HEK293 (cell line): ENCODE measurements around the genes ADISSP, CDC25B, AP5S1, CDS2 and SHLD1.

DNA sequence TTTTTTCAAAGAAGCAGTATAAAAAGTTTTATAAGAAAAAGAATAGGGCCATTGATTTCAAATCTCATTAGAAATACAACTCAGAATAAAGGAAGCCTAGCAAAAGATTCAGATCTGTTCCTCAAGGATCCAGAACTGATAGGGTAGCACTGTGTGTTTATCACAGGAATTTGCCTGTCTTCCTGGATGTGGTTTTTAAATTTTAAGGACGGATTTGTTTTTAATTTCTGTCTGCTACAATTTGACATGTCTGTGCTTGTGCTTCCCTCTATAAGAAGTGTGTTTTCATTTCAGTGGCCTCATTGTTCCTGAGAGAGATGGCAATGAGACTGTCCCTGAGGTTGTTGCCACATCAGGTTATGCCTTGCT, 74.6 kb downstream of the ATRN start:
- PRO-cap: no peak
- RRBS, 2 experiments: no CpG with 5 or more reads among the region's 1 CpG

DNA sequence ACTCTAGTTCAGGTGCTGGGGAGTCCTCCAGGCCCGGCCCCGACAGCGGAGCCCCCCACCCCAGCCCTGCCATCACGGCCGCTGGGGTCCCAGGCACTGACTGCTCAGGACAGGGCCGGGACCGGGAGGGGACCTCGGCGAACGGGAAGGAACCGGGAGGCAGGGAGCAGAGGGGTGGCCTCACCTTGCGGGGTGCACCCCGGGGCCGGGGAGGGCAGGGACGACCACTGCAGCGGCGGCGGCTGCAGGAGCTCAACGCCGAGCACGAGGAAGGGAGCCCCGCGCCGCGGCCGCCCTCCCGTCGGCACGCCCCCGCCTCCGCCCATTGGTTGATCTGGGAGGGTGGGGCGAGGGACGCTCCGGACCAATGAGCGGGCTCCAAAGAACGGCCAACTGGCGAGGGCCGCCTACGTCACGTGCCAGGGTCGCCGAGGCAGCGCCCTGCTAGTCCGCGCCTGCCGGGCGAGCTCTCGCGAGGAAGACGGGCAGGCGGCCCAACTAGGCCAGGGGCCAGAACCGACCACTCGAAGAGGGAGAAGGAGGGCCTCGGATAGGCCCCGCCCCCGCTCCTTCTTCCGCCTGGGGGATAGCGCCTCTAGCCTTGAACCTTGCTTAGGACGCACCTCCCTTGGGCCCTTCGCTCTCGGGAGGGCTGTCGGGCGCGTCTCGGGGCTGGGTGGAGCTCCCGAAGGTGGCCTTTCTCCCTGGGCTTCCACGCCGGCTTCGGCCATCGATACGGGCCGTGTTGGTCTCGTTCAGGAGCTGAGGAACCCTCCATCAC, at the start of gene ADISSP:
Gene ADISSP, minus strand, starts transcription at position 275 of the 781 bp plus-strand sequence.
- PRO-cap: bidirectional peak, plus-strand start at position 475 of the sequence, minus-strand start at position 257 of the sequence; bidirectional peak, plus-strand start at position 736 of the sequence, minus-strand start at position 722 of the sequence
- RRBS, 2 experiments: 2% methylated on average over 16 of the region's 73 CpGs

GRCh38 chr20:3777435-3778662, 3.4 kb downstream of the SPEF1 start:
- PRO-cap: no peak
- RRBS, 2 experiments: 19 to 91% methylated on average over 11 of the region's 86 CpGs

- PRO-cap: bidirectional peak, plus-strand start at chr20:3796310, minus-strand start at chr20:3796187
- RRBS, 2 experiments: 2% methylated on average over 21 to 29 of the region's 66 CpGs
Measured at GRCh38 chr20:3796012-3797171, at the start of gene CDC25B. Gene CDC25B (plus strand): TSS chr20:3796310.

DNA sequence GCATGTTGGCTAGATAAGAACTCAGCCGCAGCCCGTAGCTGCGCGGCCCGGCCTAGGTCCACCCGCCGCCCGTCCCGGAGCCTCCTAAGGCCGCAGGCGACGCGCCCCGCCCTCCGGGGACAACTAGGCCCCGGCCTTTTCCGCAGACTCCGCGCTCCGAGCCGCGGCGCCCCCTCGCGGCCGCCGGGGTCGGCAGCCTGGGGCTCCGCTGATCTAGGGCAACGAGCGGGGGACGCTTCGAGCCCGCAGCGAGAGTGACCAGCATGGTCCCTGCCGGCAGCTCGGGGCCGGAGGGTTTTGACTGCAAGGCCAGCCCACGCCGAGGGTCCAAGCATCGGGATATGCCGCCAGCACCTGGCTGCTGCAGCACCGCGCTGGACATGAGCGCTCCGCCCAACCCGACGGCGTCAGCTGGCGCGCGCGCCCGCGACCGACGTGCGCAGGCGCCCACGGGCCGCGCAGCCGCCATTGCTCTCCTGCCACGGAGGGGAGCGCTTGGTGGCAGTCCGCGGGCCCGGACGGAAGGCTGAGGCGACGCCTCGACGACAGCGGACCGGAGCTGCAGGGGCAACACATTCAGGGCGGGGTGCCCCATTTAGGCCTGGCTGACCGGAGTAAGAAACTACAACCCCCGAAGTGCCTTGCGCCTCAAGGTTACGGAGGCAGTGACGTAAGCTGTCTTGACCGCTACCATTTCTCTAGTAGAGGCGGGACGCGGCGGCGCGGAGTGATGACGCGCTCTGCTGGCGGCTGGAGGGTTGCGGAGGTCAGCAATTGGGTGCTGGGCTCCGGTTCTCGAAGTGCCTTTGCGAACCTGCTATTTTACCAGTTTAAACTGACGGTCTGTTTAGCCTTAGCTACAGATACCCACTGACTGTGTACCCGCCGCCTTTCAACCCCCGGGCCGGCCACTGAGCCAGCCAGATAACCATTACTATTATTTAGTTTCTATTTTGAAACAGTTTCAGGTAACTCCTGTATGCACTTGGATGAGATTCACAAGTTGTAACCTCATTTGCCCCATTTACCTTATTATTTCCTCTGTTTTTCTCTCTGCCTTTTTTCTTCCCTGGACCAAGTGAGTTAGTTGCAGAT, at the start of gene AP5S1:
Gene AP5S1, plus strand, starts transcription at position 459 of the 1,095 bp plus-strand sequence.
- PRO-cap: bidirectional peak, plus-strand start at position 189 of the sequence, minus-strand start at position 86 of the sequence; bidirectional peak, plus-strand start at position 468 of the sequence, minus-strand start at position 382 of the sequence; bidirectional peak, plus-strand start at position 773 of the sequence, minus-strand start at position 703 of the sequence
- RRBS, 2 experiments: 1% methylated on average over 39 to 42 of the region's 100 CpGs

- PRO-cap: no peak
- RRBS, 2 experiments: no CpG with 5 or more reads among the region's 14 CpGs
Measured at GRCh38 chr20:4082405-4083334, 66.0 kb upstream of the SMOX start.

- PRO-cap: no peak
- RRBS, 2 experiments: no CpG with 5 or more reads among the region's 3 CpGs
Measured at GRCh38 chr20:4656343-4656936, 29.8 kb upstream of the PRNP start.

DNA sequence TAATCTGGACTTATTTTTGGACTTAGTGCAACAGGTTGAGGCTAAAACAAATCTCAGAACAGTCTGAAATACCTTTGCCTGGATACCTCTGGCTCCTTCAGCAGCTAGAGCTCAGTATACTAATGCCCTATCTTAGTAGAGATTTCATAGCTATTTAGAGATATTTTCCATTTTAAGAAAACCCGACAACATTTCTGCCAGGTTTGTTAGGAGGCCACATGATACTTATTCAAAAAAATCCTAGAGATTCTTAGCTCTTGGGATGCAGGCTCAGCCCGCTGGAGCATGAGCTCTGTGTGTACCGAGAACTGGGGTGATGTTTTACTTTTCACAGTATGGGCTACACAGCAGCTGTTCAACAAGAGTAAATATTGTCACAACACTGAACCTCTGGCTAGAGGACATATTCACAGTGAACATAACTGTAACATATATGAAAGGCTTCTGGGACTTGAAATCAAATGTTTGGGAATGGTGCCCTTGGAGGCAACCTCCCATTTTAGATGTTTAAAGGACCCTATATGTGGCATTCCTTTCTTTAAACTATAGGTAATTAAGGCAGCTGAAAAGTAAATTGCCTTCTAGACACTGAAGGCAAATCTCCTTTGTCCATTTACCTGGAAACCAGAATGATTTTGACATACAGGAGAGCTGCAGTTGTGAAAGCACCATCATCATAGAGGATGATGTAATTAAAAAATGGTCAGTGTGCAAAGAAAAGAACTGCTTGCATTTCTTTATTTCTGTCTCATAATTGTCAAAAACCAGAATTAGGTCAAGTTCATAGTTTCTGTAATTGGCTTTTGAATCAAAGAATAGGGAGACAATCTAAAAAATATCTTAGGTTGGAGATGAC, 14.2 kb downstream of the PRNP start:
- PRO-cap: no peak
- RRBS, 2 experiments: no CpG with 5 or more reads among the region's 3 CpGs

DNA sequence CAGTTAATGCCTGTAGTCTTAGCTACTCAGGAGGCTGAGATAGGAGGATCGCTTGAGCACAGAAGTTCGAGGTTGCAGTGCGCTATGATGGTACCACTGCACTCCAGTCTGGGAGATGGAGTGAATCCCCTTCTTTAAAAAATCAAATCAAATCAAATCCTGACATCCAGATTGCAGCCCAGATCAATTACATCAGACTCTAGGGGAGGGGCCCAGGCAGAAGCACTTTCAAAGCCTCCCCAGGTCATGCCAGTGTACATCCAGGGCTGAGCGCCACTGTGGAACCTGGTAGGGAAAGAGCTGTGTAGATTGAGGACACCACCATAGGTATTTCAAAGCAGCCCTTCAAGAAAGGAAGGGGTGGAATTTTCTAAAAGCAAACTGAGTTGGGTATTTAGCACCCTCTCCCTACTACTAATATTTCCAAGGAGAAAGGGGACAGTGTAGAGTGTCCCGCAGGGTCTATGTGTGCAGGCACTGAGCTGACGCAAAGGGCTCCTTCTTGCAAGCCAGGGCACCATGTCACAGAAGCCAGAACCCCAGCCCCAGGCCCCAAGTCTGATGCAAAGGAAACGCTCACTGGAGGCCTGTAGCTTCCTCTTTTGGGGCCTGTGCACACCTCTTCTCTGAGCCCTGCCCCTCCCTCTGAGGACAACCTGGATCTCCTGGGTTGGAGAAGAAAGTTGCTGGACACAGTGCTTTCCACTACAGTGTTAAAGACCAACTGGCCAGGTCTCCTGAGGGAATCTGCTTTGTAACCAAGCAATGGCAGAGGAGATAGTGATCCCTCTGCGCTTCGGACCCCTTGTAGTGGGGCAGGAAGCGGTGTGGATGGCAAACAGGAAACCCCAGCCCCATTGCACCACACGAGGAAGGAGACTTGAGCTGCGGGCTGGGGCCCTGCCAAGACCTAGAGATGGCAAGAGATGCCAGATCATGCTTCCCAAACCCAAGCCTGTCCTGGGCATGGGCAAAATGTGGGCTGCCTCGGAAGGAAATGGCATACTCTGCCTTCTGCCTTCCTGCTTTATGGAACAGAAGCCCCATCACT, 11.9 kb downstream of the RASSF2 start:
- PRO-cap: no peak
- RRBS, 2 experiments: no CpG with 5 or more reads among the region's 13 CpGs

DNA sequence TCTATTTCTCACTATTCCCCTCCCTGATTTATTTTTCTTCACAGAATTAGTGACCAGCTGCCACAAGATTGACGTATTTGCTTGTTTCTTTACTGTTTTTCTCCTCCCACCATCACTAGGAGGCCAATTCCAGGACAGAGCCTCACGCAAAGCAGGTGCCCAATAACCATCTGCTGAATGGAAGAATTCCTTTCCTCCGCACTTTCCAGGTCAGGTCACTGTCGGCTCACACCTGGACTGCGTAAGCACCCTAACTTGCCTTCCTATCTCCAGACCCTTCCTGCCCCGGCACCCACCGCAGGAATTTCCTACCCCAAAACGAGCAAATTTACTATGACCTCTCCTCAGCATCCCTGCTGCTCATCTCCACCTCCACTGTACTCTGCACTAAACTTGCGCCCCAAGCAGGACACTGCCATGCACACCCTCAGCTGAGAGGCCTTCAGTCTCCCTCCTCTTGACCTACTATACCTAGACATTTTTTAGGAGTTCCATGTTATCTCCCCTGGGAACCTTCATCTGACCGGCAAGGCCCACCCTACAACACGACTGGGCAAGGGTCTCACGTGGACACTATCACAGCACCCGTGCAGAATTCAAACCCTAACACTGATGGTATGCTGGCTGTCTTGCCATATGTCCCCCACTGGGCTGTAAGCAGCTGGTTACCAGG, 75.8 kb downstream of the SLC23A2 start:
- PRO-cap: no peak
- RRBS, 2 experiments: no CpG with 5 or more reads among the region's 13 CpGs

DNA sequence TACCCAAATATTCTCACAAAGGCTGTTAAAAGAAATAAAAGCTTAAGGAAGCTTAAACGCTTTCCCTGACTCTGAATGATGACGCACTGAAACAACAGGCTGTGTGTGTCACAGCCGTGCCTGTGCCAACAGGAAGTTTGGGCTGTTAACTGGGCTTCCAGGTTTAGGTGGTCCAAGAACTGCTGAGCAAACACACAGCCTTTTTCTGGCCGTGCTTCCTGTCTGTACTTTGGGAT, 75.2 kb downstream of the SLC23A2 start:
- PRO-cap: no peak
- RRBS, 2 experiments: no CpG with 5 or more reads among the region's 4 CpGs

DNA sequence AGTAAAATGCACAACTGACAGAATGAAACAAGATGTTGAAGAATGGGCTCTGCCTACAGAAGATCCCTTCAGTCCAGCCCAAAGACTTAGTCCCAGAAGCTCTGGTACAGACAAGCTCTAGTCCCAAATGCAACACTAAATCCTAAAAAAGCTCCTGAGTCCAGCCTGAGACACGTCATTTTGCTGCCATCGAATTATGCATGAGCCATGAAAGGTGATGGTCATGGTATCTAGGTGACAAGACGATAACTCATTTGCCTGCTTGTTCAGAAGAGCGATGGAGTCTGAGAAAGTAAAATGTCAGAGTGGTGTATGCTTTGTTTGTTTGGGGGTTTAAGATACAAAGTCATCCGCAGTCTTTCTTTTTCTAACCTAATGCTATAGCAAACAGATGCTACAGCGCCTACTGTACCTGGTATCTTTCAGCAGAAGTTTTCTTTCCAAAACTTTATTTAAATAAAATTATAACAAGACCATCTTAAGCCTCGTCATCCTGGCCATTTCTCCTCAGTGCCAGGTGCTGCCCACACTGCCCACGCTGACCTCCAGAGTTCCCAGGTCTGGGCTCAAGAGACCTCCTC, 54.7 kb downstream of the SLC23A2 start:
- PRO-cap: no peak
- RRBS, 2 experiments: no CpG with 5 or more reads among the region's 8 CpGs

DNA sequence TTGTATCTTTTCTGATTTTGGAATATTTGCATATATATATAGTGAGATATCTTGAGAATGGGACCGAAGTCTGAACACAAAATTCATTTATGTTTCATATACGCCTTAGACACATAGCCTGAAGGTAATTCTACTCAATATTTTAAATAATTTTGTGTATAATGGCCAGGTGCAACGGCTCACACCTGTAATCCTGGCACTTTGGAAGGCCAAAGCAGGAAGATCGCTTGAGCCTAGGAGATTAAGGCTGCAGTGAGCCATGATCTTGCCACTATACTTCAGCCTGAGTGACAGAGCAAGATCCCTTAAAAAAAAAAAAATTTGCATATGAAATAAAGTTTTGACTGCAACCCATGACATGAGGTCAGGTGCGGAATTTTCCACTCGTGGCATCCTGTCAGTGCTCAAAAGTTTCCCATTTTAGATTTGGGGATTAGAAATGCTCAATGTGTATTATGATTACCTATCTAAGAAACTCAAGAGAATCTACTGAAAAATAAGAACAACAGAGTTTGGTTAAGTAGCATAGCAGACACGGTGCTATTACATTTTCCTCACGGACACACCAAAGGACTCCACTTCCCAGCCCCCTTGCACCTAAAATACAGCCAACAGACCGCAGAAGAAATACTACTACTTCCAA, 11.8 kb downstream of the SLC23A2 start:
- PRO-cap: no peak
- RRBS, 2 experiments: no CpG with 5 or more reads among the region's 9 CpGs

DNA sequence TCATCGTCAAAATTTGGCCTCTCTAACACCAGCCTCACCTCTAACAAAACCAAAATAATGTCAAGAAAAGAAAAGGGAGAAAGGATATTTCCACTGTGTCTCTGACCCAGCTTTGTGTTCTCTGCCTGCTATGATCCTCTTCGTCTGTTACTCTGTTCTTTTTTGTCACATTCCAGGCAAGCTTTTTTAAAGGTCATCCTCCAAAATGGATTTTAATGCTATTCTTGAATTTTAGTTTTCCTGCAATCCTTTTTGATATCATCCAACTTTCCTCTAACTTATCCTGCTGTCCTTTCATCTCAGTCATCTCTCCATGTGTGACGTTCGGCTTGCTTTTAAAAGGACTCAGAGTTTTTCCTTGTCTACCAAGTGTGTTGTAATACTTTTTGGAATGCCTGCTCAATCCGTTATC, 48.7 kb upstream of the SLC23A2 start:
- PRO-cap: no peak
- RRBS, 2 experiments: no CpG with 5 or more reads among the region's 5 CpGs

- PRO-cap: bidirectional peak, plus-strand start at chr20:5126970, minus-strand start at chr20:5126592
- RRBS, 2 experiments: 1% methylated on average over 69 of the region's 98 CpGs
Measured at GRCh38 chr20:5126644-5127410, at the start of gene CDS2. Gene CDS2 (plus strand): TSS chr20:5127008.

DNA sequence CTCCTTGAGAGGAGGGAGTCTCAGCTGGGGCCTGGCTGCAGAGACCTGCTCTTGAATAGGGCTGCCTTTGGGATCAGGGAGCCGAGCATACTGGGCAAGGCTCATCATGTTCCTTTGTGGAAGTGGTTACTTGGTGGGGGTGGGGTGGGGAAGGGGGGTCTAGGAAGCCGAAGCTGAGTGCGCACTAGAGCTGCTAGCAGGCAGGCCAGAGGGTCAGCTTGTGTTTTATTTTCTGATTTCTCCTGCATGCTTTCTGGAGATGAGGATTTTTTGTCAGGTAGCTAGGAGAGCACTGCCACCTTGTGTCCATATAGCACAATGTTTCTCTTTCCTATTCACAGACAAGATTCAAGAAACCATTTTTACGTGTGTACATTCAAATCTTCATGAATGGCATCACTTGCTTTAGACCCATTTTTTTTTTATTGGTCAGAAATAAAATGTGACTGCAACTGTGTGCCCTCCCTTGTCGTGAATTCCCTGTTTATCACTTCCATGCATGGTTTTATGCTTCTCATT, 65.5 kb downstream of the CDS2 start:
- PRO-cap: no peak
- RRBS, 2 experiments: no CpG with 5 or more reads among the region's 5 CpGs

DNA sequence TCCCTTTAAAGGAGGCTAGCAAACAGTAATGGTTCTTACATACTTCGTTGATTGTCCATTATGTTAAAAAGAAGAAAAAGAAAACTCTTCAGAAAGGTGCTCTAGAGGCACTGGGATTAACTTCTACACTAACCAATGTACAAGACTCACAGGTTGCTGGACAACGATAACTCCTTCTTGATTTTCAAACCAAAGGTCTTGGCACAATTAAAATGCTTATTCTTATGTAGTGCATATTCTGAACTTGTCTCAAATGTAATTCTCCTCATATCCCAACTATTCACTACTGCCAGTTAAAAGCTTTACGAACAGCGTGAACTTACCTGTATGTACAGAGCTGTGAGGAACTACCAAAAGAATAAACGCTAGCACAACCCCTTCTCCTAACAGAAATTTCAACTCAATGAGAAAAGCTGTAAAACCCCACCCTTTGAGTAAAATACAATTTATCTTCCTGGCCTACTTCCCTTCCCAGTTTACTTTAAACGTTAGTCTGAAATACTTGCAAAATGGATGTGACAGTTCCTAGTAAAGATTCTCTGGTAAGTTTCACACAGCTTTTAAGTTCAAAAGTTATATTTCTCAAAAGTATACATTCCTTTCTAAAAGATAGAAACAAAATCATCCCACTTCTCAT, 26.2 kb downstream of the GPCPD1 start:
- PRO-cap: no peak
- RRBS, 2 experiments: no CpG with 5 or more reads among the region's 6 CpGs

DNA sequence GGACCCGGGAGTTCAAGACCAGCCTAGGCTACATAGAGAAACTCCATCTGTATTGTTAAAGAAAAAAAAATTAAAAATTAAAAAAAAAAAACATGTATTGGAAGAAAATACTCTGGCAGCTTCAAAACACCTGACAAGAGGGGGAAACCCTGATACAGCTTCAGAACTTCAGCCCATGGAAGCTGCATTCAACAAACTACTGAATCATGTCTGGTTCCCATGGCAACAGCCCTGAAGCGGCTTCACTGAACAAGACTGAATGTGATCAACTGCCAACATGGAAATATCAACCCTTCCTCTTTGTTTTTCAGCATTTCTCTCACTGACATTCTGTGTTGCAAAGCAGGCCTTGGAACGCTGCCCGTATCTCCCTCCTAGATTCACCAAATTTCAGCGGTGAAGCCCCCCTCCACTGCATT, 48.1 kb upstream of the GPCPD1 start:
- PRO-cap: no peak
- RRBS, 2 experiments: no CpG with 5 or more reads among the region's 5 CpGs

- PRO-cap: bidirectional peak, plus-strand start at chr20:5750393, minus-strand start at chr20:5750322; bidirectional peak, plus-strand start at chr20:5750656, minus-strand start at chr20:5750619
- RRBS, 2 experiments: 1 to 4% methylated on average over 6 of the region's 24 CpGs
Measured at GRCh38 chr20:5750143-5750737, at the start of gene SHLD1. Gene SHLD1 (plus strand): TSS chr20:5750401.

DNA sequence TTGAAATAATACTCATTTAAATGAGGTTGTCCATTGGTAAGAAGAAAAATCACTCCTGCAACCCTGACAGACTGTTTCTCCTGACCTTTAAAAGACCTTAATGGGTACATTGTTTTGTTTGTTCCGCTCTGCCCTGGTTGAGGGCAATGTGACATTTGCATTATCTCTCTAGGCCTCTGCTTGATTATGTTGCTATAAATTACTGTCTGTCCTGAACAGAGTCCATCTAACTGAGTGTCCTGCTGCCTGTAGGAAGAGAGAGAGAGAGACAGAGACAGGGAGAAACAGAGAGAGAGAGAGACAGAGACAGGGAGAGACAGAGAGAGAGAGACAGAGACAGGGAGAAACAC, 78.0 kb upstream of the CHGB start:
- PRO-cap: no peak
- RRBS, 2 experiments: no CpG with 5 or more reads among the region's 1 CpG